Skeletal muscle satellite cell (primary cell): ENCODE measurements around a stretch of chr5.

DNA sequence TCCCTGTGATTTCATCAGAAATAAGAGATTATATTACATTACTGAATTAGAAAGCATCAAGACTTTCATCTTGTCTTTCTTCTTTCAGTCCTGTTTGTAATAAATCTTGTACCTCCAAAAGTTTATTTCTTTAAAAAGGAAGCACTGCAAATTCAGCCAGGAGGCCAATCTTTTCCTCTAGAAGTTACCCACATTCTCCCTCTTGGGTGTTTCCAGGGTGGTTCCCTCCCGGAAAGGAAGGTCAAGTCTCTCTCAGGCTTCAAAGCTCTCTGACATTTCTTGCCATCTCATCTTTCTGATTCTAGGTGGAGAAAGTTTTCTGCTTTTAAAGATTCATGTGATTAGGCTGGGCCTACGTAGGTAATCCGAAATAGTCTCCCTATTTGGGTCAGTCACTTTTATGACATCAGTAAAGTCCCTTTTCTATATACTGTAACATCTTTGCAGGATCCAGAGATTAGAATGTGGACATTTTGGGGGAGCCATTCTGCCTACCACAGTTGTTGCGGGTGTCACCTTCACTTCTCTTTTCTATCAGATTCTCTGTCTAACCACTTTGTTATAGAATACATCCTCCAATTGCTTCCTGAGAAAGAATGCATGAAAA lies 2.0 kb upstream of the RNF180 start:
- CAGE, long polyA plus RNA, result no peak

DNA sequence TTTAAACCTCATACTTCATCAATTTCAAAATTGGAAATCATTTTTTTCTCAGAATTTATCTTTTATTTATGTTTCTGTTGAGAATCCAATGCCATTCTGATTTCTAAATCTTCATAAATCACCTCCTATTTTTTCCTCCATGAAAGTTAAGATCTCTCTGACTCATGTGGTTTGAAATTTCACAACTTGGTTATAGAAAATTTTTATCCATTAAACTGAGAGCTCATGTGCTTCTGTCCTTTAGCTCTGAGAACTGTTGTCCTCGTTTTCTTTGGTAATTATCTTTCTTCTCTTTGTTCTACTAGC lies 1.5 kb upstream of the RNF180 start:
- CAGE, long polyA plus RNA, result no peak

DNA sequence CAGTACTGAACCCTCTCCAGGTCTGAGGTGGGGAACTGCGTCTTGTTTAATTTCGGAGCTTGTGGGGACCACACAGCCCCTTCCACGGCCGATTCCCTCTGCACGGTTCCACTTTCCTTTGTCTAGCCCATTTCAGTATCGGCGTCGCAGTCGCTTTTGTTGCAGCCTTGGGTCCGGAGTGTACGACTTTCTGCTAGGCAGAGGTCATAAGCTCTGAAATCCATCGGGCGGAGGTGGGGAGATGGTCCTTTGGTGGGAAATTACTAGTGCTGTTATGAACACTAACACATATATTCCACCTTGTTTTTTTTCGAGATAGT lies 624 bp downstream of the RNF180 start:
- CAGE, long polyA plus RNA, result no peak

DNA sequence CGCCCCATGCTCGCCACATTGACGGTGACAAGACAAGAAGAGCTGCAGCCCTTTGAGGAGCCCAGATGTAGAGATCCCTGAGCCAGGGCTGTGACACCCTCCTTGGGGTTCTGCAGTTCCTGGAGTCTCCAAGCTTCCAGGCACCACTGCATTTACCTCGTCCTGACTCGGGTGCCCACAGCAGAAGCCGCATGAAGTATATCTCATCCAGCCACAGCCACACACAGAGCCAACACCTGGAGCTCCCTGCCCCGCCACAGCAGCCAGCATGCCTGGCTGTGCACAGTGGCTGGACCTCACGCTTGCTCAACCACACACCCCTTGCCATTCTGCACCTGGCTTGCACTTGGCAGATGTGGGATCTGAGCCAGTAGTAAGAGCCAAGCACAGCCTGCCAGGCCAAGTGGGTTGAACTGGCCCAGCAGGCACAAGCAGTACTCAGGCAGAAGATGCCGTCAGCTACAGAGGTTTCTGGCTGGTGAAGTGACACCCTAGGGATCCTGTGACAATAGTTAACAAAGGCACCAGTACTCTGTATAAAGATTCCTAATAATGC lies 166.2 kb downstream of the RNF180 start:
- CAGE, long polyA plus RNA, result no peak

DNA sequence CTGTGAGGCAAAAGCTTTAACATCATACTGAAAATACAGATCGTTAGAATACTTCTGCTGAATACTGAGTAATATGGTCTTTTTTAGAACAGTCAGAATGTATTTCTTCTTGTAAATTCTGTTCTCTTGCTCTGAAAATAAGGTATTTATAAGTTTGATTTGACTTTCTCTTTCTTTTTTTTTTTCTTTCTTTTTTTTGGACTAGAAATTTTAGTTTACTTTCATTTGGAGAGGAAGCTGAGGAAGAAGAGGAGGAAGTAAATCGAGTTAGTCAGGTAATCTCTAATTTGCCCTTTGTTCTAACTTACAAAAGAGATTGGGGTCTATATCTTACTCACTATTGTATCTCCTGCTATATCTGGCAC lies 20.0 kb downstream of the CWC27 start:
- CAGE, long polyA plus RNA, result no peak

DNA sequence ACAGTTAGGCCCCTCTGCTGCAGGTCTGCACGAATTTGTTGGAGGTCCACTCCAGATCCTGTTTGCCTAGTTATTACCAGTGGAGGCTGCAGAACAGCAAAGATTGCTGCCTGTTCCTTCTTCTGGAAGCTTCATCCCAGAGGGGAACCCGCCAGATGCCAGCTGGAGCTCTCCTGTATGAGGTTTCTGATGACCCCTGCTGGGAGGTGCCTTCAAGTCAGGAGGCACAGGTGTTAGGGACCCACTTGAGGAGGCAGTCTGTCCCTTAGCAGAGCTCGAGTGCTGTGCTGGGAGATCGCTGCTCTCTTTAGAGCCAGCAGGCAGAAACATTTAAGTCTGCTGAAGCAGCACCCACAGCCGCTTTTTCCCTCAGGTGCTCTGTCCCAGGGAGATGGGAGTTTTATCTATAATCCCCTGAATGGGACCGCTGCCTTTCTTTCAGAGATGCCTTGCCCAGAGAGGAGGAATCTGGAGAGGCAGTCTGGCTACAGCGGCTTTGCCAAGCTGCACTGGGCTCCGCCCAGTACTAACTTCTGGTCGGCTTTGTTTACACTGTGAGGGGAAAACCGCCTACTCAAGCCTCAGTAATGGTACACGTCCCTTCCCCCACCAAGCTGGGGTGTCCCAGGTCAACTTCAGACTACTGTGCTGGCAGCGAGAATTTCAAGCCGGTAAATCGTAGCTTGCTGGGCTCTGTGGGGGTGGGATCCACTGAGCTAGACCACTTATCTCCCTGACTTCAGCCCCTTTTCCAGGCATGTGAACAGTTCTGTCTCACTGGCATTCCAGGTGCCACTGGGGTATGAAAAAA lies 170.8 kb downstream of the CWC27 start:
- CAGE, long polyA plus RNA, result no peak

DNA sequence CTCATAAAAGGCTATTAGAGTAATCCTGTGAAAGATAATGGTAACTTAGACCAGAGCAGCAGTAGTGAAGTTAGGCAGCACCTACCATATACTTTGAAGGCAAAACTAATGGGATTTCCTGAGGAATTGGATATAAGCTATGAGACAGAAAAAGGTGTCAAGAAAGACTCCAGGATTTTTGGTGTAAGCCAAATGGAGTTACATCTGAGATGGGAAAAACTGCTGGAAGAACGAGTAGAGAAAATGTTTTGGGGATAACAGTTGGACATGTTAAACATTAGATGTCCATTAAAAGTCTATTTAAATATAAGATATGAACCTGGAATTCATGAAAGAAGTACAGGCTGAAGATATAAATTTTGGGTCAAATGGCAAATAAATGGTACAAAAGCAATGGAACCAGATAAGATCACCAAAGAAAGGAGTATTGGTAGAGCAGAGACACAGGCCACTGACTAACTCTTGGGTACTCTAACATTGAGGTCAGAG lies 223.1 kb downstream of the ADAMTS6 start:
- CAGE, long polyA plus RNA, result no peak

- CAGE, long polyA plus RNA, result no peak
Measured at GRCh38 chr5:65812557-65813188, 90.7 kb downstream of the NLN start.

DNA sequence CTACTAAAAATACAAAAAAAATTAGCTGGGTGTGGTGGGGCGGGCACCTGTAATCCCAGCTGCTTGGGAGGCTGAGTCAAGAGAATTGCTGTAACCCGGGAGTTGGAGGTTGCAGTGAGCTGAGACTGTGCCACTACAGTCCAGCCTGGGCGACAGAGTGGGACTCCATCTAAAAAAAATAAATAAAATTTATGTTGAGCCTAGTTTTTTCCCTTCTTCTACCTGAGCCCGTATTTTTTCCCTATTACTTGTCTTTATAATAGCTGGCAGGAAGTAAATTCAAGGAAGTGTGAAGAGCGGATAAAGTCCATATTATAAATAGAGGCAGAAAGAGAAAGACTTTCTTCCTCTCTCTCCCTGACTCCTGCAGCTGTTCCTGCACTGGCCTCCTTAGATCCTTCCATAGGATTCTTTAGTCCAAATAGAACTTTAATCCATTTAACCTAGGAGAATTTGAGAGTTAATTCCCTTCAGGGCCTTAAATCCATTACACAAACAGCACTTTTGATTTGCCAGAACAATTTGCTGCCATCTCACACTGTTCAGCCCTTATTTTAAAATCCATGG lies 10.3 kb upstream of the ERBIN start:
- CAGE, long polyA plus RNA, result no peak

- CAGE, long polyA plus RNA, result no peak
Measured at GRCh38 chr5:66100032-66100564, 44.0 kb upstream of the SREK1 start.

- CAGE, long polyA plus RNA, result no peak
Measured at GRCh38 chr5:66368794-66369206, 224.7 kb downstream of the SREK1 start.

DNA sequence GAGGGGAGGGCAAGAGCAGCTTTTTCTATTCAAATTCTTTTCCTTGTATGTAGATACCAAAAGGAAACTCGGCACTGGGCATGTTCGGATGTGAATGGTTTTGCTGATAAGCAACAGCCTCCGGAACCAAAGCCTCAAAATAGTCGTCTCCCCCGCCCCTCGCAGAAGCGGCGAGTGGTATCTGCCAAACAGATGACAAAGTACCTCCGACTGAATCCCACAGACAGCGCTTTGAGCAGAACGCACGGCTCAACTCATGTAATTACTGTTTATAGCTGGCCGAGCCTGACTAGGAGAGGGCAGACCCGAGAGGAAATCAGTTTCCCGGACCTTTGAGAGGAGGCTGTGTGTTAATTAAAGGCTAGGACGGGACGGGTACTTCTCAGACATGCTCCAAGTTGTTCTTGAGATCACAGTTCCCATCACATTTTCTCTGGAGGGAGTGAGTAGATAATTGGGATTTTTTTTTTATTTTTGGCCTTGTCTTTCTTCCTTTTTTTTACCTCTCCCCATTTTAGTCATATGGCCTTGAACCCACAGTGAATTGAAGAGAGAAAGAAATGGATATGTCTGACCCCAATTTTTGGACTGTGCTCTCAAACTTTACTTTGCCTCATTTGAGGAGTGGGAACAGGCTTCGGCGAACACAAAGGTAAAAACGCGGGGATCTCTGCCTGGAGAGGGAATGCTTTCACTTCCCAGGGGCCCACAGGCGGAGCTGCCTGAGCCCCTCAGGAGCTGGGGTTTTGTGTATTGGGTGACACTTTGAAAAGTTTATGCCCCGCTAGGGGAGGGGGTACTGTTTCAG lies 192.0 kb downstream of the CD180 start:
- CAGE, long polyA plus RNA, result no peak

DNA sequence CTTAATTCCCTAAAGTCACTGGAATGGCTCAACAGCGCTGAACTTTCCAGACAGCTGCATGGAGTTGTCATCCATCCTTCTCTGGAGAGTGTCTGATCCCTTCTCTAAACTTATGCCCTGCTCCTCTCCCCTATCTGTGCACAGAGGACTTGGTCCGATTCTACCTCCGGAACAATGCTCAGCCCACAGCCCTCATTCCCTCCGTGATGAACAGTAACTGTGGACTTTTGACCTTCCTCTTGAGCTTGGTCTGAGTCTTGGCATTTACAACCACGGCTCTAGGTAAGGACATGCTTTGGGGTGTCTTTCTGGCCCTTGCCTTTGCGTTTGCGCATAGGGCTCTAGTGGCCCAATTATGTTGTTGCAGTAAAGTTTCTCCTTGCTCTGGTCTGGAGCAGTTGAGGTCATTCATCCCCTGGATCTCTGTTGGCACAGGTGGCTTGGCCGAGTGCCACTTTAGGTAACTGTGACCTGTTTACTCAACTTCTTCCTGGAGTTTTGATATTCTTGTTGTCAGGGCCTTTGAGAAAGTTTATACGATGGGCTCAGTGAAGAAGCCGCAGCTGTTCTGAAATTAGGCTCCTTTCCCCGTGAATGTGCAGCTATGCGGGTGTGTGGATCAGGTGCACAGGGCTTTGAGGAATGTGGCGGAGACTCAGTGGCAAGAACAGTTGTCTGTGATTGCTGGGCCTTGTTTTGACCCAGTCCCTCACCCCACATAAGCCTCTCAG lies 18.4 kb upstream of the CD180 start:
- CAGE, long polyA plus RNA, result no peak

DNA sequence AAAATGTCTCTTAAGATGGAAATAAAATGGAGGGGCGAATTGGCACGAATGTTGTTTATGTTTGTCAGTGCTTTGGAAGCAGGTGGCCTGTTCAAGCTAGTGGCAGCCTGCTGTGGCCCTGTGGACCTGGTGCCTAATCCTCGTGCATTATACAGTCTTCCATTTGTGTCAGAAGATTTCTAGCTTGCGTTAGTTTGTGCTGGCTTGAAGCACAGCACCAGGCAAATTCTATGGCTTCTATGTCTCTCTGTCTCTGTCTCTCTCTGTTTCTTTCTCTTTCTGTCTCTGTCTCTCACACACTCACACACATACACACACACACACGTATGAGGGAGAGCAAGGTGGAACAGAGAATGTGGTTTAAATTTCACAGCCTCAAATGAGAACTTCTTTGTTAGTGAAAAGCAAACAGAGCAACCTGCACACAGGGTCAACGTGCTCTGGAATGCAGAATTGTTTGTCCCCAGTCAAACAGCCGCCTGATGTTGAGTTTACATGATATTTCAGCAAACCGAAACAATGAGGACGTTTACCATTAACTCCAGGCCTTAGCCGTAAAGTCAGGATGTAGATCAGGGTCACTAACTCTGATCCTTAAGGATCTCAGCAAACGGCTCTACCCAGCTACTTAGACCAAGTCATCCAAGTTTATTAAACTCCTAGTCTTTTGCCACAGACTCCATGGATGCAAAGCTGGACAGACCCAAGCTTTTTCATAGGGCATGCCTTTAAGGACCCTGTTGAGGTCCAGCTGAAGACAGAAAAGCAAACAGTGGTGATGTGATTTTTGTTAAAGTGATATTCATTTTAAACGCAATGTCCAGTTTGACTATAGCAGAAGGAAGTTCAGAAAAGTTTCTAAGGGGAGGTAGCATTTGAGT lies 39.1 kb upstream of the CD180 start:
- CAGE, long polyA plus RNA, result no peak

DNA sequence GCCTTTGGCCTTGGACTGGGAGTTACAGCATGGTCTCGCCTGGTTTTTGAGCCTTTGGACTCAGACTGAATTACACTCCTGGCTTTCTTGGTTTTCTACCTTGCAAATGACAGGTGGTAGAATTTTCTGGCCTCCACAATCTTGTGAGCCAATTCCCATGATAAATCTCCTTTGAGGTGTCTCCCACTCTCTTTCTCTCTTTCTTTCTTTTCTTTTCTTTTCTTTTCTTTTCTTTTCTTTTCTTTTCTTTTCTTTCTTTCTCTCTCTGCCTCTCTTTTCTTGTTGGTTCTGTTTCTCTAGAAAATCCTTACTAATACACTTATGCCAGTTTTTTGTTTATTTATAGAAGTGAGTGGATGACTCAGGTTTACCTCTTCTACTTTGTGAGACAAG lies 60.7 kb upstream of the CD180 start:
- CAGE, long polyA plus RNA, result no peak

DNA sequence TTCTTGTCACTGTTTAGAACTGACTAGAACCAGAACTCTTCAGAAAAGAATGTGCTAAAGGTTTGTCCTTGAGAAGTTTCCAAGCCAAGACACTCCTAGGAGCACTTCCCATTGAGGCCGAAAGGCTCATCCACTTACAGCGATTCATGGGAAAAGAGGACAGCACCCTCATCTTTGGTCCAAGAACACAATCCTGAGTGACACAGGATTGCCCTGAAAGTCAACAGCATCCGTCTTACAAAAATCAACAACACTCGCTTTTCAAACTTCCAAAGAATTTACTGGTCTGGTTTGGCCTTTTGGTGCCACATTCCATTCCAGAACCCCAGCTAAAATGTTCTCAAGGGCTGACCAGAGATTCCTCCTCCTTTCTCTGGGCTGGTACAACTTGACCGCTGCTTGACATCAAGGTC lies 415.9 kb upstream of the PIK3R1 start:
- CAGE, long polyA plus RNA, result no peak

DNA sequence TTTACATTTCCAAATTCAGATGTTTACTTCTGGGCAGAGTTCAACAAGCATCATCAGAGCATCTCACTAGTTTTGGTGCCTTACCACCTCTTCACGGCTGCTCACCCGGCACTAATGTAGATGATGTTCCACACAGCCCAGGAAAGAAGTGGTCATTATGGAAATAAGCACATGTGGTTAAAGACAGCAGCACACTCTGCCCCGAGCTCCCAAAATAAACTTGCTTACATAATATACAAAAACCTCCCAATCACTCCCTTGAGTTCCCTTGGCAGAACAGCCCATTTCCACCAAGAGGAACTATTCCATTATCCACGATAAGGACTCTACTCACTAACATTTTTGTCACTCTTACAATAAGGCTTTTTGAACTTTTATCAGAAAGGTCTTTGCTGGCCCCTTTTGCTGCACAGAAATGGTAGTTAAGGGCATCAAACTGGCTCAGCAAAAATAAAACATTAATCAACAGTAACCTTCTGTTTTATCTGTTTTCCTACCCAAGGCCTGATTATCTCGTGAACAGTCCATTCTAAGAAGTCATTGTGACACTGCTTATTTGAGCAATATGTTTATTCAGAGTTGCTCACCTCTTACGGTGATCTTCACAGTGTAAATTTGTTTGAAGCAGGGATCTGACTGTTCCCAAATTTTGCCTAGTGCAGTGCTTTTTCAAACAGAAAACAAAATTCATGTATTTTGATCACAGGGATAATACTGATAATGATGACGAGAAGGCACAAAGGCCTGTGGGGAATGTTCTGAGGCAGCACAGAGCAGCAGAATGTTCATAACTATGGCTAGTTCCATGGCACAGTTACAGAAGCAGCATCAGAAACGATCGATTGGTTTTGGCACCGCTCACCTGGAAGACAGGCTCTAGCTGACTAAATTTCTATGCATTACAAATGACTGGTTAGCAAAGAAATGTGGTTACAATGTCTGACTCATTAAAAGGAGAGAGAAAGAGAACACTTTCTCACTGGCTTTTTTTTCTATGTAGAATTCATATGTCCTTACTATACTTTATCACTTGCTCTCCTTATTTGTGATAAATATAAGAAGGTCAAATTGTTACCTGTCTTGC lies 399.8 kb upstream of the PIK3R1 start:
- CAGE, long polyA plus RNA, result no peak

DNA sequence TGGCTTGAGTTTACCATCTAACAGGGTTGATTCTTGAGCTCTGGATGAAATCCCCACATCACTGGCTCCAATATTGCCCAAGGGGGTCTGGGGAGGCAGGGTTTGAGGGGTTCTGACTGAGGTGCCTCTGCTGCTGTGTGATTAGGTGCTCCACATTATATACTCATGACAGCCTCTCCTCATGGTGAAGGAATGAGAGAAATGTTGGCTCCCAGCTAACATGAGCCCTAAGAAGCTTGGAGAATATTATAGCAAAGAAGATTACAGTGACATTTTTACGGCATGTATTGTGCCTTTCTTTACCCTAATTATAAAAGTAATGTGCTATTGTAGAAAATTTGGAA lies 229.6 kb upstream of the PIK3R1 start:
- CAGE, long polyA plus RNA, result no peak

- CAGE, long polyA plus RNA, result no peak
Measured at GRCh38 chr5:68279645-68280775, 64.5 kb downstream of the PIK3R1 start.

- CAGE, long polyA plus RNA, result no peak
Measured at GRCh38 chr5:68284925-68285758, 69.6 kb downstream of the PIK3R1 start.